Measurements from ENCODE around the gene GPR160.

- RRBS: no CpG with 5 or more reads among the region's 12 CpGs
Measured at GRCh38 chr3:167275537-167275948, 104.6 kb downstream of the ZBBX start.

- RRBS: no CpG with 5 or more reads among the region's 4 CpGs
Measured at GRCh38 chr3:168091833-168092639, 3.7 kb downstream of the GOLIM4 start.

DNA sequence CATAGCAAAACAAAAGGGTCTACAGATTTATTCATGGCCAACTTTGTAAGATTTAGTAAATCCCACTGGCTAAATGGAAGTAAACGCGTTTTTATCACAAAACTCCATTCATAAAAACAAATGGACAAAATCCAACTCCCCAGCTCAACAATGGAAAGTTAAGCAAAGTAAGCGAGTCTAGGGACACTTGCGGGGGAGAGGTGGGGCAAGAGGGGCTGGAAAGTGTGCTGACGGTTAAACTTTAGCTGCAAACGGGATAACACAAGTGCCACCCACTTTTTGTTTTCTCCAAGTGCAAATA lies 515.1 kb downstream of the MECOM start:
- RRBS: no CpG with 5 or more reads among the region's 6 CpGs

GRCh38 chr3:169241962-169242861 lies 421.3 kb downstream of the MECOM start:
- RRBS: no CpG with 5 or more reads among the region's 19 CpGs

DNA sequence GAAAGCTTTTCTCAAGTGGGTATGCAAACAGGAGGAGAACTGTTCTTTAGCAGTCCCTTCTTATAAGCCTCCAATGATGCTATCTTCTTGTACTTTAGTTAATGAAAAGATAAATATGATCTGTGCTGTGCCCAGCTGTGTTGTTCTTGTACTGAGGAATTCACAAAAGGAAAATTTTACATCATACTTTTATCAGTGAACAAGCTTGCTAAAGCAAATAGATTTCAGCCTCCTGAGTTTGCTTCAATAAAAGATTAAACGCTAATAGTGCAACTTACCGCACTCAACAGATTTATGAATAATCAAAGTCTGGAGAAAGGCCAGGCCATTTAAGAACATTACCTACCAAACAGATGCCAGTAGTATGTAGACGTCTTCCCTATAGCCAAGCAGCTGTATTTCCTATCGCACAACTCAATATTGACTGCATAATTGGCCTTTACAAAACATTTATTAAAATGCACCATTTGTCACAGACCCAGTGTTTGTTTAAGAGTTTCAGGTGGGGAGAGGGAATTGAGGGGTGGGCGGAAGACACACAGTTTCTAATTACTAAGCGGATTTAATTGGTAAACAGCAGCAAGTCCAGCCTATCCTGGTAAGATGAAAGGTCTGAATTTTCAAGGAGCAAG lies 395.0 kb downstream of the MECOM start:
- RRBS: no CpG with 5 or more reads among the region's 6 CpGs

GRCh38 chr3:169288368-169289103 lies 375.0 kb downstream of the MECOM start:
- RRBS: no CpG with 5 or more reads among the region's 9 CpGs

DNA sequence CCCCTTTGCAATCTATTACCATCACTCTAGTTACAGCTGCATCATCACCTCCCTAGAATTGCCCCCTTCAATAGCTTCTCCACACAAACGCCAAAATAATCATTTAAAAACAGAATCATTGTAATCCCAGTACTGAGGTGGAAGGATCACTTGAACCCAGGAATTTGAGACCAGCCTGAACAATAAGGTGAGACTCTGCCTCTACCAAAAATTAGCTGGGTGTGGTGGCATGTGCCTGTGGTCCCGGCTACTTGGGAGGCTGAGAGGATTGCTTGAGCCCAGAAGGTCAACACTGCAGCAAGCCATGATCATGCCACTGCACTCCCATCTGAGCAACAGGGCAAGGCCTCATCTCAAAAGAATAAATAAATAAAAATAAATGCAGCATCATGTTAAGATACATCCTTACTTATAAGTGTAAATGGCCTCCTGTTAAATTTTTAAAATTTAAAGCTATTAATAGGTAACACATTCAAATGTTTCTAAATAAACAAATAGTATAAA lies 356.2 kb downstream of the MECOM start:
- RRBS: no CpG with 5 or more reads among the region's 2 CpGs

DNA sequence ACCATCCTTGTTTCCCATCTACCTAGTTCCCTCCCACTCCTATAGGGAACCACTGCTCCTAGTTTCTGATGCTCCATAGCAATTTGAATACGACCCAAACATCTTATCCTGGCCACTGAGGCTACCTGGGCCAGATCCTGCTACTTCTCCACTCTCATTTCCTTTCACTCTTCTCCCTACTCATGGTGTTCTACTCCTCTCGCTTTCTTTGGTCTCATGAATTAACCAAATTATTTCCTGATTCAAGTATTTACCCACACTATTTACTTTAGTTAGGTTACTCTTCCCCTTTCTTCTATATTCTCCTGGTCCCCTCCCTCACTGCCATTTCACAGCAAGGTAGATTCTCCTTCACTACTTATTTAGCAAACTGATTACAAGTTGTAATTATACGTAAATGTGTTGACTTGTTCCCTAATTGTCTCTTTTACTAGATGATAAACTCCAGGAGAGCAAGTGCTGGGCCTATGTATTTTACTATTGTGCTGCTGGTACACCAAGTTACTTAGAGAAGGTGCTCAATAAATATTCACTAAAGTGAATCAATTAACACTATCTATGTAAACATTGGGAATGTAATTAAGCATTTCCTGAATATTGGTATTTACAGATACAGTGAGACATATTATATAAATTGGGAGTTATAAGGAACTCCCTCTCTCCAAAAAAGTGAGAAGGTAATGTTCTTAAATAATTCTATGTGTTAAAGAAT lies 355.6 kb downstream of the MECOM start:
- RRBS: no CpG with 5 or more reads among the region's 3 CpGs

DNA sequence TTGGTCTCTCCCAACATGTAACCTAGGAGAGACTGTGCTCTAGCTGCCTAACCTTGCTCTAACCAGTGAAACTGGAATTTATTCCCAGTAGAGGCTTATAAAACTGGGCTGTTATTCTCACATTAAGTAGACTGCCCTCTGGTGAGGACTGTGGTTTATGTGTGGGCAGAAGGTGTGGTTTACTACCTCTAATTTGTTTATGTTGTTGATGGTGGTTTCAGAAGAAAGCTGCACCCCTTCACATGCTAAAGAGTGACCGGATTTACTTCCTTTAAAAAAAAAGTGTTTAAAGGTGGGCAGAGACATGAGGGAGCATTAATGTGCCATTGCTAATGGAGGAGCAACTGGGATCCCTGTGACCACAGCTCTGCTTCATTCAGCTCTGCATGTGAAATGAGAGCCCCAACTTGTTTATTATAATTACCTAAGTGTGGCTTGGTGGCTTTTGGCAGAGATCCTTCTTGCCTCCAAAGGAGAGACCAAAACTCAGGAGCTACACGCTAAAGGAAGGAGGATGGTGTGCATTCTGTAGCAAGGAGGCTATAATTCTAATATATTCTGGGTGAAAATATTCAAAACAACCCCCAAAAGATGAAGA lies 273.1 kb downstream of the MECOM start:
- RRBS: no CpG with 5 or more reads among the region's 2 CpGs

DNA sequence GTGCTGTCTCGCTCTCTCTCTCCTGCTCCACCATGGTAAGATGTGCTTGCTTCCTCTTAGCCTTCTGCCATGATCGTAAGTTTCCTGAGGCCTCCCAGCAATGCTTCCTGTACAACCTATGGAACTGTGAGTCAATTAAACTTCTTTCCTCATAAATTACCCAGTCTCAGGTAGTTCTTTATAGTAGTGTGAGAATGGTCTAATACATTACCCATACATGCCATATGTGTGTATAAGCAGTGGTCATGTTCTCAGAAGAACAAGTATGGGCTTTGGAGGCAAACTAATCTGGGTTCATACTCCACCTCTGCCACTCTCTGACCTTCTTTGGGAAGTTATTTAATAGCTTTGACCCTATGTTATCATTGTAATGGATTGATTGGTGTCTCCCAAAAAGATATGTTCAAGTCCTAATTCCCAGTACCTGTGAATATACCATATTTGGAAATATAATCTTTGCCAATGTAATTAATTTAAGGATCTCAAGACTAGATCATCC lies 116.2 kb downstream of the MECOM start:
- RRBS: no CpG with 5 or more reads among the region's 2 CpGs

DNA sequence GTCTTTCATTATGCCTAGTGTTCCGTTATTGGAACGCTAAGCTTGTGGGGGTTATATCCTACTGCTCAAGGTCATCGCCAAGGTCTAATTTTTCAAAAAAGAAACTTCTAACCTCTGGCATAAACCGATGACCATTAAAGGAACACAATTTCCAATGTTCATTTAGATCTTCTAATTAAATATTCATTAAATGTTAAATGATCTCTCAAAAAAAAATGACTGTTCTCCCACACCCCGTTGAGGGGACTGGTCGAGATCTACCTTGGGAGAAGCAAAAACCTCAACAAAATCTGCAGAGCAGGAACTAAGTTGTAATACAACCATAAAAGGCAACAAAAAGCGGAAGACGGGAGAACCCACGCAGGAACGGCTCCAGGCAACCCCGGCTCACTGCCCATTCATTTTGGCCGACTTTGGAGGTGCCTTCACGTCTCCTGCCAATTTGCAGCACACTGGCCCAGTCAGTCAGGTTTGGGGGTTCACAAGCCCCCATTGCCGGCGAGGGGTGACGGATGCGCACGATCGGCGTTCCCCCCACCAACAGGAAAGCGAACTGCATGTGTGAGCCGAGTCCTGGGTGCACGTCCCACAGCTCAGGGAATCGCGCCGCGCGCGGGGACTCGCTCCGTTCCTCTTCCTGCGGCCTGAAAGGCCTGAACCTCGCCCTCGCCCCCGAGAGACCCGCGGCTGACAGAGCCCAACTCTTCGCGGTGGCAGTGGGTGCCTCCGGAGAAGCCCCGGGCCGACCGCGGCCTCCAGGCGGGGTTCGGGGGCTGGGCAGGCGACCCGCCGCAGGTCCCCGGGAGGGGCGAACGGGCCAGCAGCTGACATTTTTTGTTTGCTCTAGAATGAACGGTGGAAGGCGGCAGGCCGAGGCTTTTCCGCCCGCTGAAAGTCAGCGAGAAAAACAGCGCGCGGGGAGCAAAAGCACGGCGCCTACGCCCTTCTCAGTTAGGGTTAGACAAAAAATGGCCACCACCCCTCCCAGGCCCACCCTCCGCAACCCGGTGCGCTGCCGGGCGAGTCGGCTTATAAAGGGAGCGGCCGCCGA lies 5.0 kb downstream of the ACTRT3 start:
- RRBS: 1% methylated on average over 13 of the region's 73 CpGs

- RRBS: 86% methylated on average over 12 of the region's 38 CpGs
Measured at GRCh38 chr3:169821980-169822979, 9.6 kb upstream of the LRRC34 start.

DNA sequence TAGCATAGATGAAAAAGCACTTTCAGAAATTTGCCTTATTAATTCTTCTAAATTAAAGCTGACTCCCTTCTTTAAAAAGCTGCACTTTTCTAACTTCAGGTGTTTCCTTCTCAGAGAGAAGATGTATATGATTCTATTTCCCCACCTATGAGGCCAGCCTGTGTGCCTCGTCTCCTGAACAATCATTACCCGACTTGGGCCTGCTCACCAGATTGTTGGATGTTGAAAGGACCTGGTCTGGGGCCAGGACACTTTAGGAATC lies 16.8 kb upstream of the LRRC31 start:
- RRBS: no CpG with 5 or more reads among the region's 2 CpGs

- RRBS: no CpG with 5 or more reads among the region's 9 CpGs
Measured at GRCh38 chr3:169953918-169954707, 12.5 kb upstream of the SEC62 start.

- RRBS: 3% methylated on average over 24 of the region's 88 CpGs
Measured at GRCh38 chr3:170037392-170038571, at the start of gene GPR160. Gene GPR160, plus strand, starts transcription at chr3:170037995.

DNA sequence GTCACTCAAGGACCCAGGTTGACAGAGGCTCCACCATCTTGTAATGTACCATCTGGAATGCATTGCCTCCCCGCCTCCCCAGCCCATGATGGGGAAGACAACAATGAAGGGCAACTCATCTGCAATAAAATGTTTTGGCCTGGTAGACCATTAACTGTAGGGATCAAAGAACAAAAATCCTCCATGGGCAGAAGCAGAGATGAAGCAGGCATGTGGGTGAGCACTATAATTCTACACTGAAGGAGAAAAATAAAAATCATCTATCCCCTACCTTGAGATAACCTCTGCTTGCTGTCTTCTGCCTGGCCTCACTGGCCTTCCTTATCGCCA lies 37.7 kb downstream of the GPR160 start:
- RRBS: no CpG with 5 or more reads among the region's 2 CpGs

- RRBS: no CpG with 5 or more reads among the region's 4 CpGs
Measured at GRCh38 chr3:170152671-170153104, 28.8 kb downstream of the PHC3 start.

DNA sequence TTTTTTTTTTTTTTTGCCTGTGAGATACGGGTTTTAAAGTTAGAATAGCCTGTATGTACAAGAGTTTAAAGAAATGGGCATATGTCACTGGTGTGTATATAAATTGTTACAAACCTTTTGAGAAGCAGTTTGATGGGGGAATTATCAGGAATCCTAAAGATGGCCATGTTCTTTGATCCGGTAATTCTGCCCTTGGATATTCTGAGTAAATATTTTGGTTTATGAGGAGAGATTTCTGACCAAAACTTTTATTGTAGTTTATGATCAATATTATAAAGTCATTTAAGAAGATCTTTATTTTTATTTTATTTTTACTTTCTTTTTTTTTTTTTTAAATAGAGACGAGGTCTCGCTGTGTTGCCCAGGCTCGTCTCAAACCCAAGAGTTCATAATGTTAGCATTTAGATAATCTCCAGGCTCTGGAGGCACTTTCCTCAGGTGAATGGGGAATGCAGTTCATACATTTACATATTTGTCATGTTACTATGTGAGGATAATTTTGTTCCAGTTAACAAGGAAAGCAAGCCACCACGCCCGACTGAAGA lies 64.3 kb downstream of the PRKCI start:
- RRBS: no CpG with 5 or more reads among the region's 7 CpGs

- RRBS: 2% methylated on average over 20 of the region's 57 CpGs
Measured at GRCh38 chr3:170356267-170357080, 1.0 kb upstream of the SKIL start.